SEM (cell line): Measurements from ENCODE around the genes SCARF1, TLCD2, SMYD4, DPH1 and SGSM2.

GRCh38 chr17:1645579-1646067 is at the start of gene SCARF1:
TSS of gene SCARF1 (minus strand) at chr17:1645732.
- PRO-cap = bidirectional peak, plus-strand start at chr17:1645858, minus-strand start at chr17:1645732

DNA sequence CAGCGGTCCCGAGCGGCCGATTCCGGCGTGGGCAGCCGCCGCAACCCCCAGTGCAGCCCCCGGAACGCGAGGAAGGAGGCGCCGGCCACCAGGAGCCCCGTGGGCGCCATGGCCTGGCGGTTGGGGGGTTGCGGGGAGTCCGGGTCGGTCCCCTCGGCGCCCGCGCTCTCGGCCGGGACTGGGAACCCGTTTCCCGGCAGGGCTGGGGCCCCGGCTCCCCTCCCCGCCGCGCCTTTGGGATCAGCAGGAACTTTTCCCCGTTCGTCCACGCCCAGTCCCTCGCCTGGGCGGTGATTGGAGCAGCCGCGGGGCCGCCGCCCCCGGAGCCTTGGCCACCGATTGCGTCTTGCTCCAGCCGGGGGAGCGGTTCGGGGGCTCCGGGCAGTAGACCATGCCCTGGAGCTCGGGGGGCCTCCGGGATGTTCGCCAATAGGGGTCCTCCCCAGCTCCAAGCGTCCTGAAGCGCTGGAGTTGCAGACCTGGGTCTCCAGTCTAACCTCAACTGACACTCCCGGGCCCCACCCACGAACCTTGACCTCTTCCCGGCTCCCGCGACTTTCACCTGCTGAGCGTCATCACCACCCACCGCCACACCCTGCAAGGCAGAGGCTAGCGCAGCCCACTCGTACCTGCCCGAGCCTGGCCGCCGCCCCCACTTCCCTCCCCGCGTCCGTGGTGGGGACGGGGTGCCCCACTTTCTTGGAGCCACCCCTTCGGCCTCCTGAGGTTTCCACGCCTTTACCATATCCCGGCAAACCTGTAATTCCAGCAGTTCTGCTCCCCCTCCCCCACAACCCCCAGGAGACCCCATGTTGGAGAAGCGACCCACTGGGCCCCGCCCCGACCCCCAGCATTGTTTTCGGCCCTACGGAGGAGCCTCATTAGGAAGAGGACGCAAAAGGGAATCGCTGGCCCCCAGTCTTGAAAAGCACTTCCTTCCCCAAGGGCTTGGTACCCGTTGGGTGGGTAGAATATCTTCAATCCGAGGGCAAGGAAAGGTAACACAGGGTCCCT is at the start of gene TLCD2:
Gene TLCD2, minus strand, starts transcription at position 245 of the 1,014 bp plus-strand sequence.
- PRO-cap = no peak

GRCh38 chr17:1715807-1716973 is 6.0 kb upstream of the TLCD2 start:
- PRO-cap = unidirectional peak, minus-strand start at chr17:1716209; bidirectional peak, plus-strand start at chr17:1716650, minus-strand start at chr17:1716625

DNA sequence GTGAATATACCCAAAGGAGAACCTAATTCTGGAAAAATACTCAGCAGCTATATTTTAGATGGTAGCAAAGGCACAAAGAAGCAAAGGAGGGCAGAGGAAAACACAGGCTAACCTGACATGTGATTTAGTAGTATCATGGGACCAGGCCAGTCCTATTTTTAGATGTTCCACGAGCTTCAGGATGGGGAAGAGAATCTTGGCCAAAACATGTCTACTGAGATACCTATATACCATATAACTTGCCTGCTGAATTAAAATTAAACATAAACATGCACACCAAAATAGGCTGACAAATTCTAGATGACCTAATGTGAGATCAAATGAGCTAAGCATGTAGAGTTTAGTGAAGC is 32.9 kb downstream of the SMYD4 start:
- PRO-cap = no peak

DNA sequence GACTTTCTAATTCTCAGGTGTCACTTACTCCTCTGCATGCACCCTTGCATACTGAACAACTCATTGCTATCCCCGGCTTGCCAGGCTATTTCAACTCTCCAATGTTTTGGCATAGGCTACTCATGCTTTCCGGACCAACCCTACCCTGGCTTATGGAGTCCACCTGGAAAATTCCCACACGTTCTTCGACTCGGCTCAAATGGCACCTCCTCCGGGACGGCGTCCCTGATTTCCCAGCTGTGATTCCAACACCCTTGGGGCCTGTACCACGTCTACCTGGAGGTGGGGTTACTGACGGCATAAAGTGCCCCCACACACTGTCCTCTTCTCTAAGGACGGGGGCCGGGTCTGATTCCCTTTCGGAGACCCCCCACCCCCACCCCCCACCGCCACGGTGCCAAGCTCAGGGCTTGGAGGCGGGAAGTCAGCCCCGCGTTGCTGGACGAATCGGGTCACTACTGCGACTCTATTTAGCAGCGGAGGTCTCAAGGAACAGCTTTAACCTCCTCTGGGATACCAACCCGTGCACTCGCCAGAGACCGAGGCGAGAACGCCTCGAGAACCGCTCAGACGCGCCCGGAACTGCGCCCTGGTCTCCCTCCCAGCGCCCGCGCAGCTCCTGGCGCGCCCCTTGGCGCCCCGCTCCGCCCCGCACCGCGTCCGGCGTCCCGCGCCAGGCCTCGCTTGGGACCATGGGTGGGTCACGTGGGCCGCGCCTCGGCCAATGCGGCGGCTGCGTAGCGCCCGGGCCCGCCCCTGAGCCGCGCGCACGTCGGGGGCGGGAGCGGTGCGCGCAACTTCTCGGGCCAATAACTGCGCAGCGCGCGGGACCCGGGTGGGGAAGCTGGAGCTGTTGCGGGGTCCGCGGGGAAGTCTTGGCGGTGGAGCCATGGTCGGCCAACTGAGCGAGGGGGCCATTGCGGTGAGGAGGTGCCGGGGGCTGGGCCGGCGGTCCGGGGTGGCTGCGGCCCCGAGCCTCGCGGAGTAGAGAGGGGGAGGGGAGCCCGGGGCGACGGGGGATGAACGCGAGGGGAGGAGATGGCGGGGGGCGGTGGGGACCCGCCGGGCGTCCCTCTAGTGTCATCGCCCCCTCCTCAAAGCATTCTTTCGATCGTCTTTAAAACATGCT is at the start of gene SMYD4:
Gene SMYD4, minus strand, starts transcription at position 698 of the 1,129 bp plus-strand sequence.
- PRO-cap = bidirectional peak, plus-strand start at position 809 of the sequence, minus-strand start at position 658 of the sequence

DNA sequence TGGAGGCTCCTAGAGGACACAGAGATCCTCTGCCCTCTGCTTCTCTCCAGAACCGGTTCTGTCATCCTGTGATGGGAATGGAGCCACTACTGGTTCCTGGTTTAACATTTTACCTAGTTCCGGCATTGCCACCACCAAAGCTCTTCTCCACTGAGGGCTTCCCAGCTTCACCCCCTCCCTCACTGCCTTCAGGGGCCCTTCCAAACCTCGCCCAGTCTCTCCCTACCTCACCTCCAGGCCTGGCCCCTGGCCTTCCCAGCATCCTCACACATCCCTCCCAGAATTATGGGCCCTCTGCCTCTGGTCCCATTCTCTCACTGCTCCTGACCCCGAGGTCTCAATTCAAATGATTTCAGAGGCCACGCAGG is 58.5 kb downstream of the RTN4RL1 start:
- PRO-cap = no peak

DNA sequence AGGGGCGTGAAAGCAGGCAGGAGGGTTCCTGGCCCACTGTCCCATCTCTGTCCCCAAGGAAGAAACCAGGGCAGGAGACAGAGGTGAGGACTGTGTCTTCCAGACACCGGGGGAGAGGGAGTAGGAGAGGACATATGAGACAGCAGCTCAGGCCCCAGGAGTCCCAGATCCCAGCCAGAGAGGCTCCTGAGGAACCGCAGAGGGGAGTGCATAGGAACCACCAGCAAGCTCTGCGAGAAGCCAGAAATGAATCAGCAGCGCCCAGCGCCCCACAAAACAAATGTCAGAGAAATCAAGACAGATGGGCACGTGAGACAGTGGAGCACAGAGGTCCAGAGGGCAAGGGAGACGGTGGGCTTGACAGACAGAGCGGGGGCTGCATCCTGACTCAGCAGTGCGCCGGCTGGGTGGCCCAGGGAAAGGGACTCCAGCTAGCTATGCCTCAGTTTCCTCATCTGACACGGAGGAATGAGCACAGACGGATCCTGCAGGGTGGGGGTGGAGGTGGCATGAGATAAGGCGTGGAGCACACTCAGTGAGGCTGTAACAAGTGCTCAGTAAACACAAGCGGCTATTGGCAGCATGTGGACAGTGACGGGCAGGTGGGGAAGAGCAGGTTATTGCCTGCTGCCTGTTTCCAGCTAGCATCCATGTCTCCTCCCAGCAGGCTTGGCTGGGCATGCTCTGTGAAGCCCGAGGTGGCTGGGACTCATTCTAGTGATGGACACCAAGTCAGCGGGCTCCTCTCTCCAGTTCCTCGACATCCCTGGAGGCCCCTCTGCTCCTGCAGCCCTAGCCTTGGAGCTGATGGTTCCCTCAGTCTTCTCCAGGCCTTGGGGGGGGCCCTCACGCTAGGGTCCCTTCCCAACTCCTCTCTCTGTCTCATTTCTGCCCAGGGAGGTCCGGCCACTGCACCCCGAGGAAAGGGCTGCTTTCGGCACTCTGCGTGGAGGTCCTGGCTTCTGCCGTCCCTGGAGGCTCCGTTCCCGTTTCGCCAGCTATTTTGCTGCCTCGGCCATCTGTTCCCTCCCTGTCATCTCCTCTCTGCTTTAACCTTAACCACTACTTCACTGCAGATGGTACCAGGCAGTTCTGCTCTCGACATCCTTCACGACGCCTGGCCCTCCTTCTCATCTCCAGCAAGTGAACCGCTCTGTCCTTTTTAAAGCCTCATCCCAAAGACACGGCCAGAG is 6.4 kb downstream of the RTN4RL1 start:
- PRO-cap = no peak

DNA sequence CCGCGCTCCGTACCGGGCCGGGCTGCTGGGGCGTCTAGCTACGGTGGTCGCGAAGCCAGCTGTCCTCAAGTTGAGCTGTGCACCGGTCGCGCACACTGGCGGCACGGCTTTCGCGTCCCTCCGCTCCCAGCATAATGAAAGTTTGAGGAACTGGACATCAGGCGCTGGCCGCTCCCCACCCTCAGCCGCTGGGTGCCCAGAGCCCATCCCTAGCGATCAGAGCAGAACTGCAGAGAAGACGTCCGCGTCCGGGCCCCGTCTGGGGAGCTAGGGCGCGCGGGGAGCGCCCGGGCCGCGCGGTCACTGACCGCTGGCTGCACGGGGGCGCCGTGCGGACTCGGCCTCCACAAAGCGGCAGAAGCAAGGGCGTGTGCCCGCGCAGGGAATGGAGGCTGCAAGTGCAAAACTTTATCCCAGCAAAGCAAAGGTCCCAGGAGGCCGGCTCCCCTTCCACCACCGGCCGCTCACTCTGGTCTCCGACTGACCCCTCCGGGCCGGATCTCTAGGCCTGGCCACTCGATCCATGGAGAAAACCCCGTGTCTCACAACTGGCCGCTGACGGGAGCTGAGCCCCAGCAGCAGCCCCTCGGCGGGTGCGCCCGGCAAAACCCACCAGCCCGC is 899 bp downstream of the RTN4RL1 start:
- PRO-cap = no peak

DNA sequence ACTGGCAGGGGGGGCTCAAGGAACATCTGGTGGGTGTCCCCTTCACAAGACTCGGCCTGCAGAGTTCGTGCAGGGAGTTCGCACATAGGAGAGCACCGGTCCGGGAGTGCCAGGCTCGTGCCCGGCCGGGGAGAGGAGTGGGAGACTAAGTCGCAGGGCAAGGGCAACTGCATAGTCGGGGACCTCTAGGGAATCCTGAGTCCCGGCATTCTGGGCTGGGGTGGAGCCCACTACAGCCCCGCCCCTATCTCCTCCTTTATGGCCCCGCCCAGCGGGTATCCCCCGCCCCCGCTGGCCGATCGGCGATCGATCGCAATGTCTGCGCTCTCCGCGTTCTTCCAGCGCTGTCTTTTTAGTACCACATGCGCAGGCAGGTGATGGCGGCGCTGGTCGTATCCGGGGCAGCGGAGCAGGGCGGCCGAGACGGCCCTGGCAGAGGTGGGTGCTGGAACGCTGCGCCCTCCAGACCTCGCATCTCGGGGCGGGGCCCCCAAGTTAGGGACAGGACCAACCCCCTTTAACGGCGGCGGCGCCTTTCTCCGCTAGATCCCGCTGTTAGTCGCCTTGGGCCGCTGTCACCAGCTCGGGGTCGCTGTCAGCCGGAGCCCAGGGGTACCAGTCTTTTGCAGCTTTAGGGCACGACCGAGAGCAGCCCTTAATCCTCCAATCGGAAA is at the start of gene DPH1:
Gene DPH1, plus strand, starts transcription at position 361 of the 674 bp plus-strand sequence.
- PRO-cap = unidirectional peak, plus-strand start at position 361 of the sequence

DNA sequence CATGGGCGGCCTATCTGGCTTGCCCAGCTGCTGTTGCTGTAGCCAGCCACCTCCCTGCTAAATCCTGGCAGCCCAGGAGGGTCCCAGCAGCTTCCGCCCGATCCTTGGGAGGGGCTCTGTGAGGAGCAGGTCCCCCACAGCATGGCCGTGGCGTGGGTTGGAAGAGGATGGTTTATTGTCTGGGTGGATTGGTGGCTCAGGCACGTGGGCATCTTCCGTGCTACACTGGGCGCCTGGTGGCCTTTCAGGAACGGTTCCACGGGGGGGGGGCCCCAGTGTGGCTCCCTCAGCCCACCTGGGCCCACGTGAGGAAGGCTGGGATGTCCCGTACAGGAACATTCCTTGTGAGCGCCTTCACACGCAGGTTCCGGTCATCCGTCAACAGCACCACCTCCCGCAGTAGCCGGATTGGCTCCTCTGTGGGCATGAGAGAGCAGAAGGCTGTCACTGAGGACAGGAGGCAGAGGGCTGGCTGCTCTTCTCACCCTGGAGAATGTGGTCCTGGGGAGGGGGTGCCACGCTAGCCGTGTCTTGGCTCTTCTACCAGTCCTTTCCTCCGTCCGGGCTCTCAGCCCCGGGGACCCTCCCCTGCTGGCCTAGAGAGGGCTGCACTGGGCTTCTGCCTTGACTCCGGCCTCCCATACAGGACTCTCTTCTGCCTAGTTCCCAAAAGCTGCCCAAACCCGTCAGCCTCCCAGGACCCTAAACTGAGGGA is 6.5 kb downstream of the HIC1 start:
- PRO-cap = no peak

DNA sequence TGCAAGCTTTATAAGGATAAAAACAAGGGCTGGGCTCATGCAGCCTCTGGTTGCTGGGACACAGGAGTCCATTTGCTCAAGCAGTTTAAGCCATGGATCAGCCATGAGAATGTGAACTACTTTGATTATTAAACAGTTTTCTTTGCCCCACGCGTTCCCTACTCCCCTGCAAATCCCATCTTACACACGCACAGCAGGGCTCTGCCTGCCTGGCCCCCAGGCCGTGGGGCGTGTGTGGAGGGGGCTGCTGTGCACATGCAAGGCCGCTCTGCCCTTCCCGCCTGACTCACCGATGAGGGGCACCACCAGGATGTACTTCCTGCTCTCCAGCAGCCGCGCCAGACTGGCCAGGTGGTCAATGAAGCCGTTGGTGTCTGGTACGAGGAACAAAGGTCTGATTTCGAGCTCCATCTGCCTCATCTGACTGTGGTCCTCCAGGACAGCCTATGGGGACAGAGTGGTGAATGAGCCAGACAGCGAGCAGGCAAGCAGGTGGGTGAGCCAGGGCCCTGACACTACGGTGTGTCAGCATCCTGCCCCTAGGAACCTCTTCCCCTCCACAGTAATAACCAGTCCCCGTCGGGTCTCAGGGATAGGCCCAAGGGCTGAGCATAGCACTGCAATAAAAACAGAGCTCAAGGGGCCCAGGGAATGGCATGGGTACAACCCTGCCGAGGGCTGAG is 13.7 kb downstream of the HIC1 start:
- PRO-cap = no peak

- PRO-cap = no peak
Observed at GRCh38 chr17:2084906-2086193, 30.4 kb downstream of the HIC1 start.

GRCh38 chr17:2088521-2088942 is 33.6 kb downstream of the HIC1 start:
- PRO-cap = no peak

- PRO-cap = no peak
Observed at GRCh38 chr17:2275758-2275962, 27.9 kb downstream of the SMG6 start.

GRCh38 chr17:2304101-2304388 is 295 bp downstream of the SRR start:
- PRO-cap = no peak

- PRO-cap = bidirectional peak, plus-strand start at chr17:2337494, minus-strand start at chr17:2337448
Observed at GRCh38 chr17:2336809-2337847, at the start of gene SGSM2. TSS of gene SGSM2 (plus strand) at chr17:2337501.

GRCh38 chr17:2347459-2348709 is 10.6 kb downstream of the SGSM2 start:
- PRO-cap = no peak

GRCh38 chr17:2383314-2383782 is 17.5 kb downstream of the MNT start:
- PRO-cap = no peak

DNA sequence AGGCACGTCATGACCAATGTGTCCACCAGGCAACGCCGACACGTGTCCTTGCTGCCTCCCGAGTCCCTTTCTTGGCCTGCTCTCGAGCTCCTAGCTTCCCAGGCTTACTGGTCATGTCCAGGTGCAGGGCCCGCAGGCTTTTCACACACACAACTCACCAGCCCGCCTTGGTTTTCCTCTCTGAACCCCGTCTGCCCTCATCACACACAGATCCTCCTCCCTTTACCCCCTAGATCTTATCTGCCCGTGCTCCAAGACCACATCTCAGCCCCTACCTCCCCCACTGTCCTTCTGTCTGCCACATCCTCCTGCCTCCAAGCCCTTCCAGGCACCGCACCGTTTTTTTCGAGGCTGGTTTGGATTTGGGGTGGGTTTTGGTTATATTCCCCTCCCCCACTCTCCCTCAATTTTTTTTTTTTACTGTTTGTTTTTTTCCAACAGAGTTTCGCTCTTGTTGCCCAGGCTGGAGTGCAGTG is 12.0 kb downstream of the MNT start:
- PRO-cap = no peak

- PRO-cap = bidirectional peak, plus-strand start at chr17:2400043, minus-strand start at chr17:2400110
Observed at GRCh38 chr17:2399847-2400512, 880 bp downstream of the MNT start.